T47D (cell line): ENCODE measurements around the gene TAF4B.

DNA sequence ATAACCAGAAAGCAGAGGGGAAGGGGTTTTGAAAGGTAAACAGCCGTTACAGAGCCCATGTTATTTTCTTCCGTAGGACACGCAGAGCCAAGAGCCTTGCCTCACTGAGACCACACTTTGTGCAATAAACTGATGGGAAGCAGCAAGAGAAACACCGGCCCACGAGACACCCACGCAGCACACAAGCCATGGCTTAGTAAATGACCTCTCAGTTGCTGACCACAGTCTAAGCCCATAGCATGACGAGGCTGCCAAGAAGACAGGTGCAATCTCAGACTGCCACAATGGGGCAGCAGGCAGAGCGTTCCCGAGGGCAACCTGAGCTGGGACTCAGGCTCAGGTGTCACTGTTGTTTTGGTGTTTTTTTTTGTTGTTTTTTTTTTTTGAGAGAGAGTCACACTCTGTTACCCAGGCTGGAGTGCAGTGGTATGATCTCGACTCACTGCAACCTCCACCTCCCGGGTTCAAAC lies 59.7 kb downstream of the CABYR start:
- RRBS, result no CpG with 5 or more reads among the region's 11 CpGs

GRCh38 chr18:24271108-24271419 lies 126.6 kb downstream of the OSBPL1A start:
- RRBS, result no CpG with 5 or more reads among the region's 9 CpGs

- RRBS, result no CpG with 5 or more reads among the region's 6 CpGs
Observed at GRCh38 chr18:24632701-24633043, 172.2 kb downstream of the HRH4 start.

- RRBS, result no CpG with 5 or more reads among the region's 23 CpGs
Observed at GRCh38 chr18:24659554-24660877, 199.6 kb downstream of the HRH4 start.

GRCh38 chr18:25282117-25282814 lies 69.7 kb downstream of the ZNF521 start:
- RRBS, result 0% methylated on average over 1 of the region's 8 CpGs

GRCh38 chr18:25283847-25284303 lies 68.1 kb downstream of the ZNF521 start:
- RRBS, result no CpG with 5 or more reads among the region's 1 CpG

GRCh38 chr18:25466981-25467835 lies 115.2 kb upstream of the ZNF521 start:
- RRBS, result no CpG with 5 or more reads among the region's 5 CpGs

DNA sequence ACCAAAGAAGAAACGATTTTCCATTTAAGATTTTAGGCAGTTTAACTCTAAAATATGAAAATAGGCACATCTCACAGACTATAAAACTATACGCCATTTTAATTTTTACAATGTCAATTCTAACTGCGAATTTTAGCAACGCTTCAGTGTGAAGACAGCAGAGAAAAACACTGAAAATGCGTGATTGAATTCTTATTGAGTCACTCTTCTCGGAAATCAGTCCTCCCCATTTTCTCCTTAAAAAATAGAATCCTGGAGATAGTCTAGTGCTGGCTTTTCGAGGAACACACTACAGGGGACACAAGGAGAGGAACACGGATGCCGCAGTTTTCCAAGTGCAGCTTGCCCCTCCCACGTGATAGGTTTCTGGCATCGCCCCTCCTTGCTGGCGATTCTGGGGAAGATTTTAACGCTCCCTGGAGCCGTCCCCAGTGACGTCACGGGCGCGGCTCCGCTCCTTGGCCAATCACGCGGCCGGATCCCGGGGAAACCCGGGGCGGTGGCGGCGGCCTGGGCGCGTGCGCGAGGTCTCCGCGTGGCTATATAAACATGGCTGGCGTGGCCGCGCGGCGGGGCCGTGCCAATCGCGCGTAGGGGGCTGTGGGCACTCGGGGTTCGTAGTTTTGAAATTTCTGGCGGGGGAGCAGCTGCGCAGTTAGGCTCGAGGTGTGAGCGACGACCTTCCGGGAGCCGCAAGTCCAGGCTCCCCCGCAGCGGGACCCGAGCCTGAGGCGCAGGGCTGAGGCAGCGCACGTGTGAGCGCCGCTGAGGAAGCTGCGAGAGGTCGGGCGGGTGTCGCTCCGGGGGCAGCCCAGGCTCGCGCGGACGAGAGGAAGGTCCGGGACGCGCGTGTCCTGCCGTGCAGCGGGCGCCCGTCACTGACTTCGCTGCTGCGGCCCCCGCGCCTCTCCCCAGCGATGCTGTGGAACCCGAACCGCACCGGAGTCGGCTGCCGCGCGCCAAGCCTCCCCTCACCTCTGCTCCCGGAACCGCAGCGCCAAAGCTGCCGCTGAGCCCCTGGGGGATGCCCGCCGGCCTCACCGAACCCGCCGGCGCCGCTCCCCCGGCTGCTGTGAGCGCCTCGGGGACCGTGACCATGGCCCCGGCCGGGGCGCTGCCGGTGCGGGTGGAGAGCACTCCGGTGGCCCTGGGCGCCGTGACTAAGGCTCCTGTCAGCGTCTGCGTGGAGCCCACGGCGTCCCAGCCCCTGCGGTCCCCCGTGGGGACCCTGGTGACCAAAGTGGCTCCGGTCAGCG lies at the start of gene TAF4B:
TSS of gene TAF4B (plus strand) at position 536 of the 1,256 bp plus-strand sequence.
- RRBS, result 1% methylated on average over 43 of the region's 119 CpGs

DNA sequence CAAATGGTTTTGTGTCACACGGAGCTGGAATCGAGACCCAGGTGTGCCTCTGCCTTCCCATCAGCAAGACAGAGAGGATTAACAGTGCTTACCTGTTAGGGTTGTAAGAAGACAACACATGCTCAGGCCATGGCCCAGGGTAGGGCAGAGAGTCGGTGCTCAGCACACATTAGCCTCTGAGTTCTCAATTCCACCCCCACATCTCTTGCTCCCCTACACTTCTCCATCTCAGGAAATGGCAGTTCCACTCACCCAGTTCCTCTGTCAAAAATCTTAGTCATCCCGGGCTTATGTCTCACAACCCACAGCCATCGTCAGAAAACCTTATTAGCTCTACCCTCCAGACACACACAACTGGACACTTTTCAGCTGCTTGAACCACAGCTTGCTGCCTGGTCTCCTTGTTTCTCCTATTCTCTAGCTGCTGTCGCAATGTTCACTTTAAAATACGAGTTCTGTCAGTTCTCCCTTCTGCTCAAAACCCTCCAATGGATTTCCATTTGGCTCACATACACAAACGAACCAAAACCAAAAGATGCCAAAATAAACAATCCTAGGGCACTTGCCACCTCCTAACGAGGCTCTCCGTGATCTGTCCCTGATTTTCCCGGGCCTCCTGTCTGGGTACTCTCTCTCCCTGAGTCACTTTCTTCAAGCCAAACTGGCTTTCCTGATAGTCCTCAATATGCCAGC lies 89.7 kb downstream of the KCTD1 start:
- RRBS, result no CpG with 5 or more reads among the region's 11 CpGs

DNA sequence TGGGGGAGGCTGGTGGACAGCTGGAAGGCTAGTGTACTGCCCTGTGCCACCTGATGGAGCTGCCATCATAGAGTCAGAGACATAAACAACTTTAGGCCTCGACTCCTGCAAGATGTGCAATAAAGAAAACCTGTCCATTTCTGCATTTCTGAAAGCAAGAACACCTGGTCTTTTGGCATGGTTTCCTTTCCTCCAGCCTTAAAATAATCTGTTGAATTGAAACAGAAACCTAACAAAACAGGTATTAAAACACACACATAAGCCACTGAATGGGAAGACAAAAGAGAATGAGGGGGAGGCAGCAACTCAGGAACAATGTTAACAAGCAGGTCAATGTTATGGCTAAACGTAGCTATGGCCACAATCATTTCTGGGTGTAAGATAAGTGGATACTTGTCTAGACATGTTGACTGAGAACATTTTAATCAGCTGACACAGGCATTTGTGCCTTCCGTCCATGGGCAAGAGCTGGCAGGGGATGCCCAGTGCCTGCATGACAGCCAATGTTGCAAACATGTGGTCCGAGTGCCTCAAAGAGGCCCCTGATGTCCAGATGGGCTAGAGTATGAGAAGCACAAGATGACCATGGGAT lies 87.7 kb downstream of the KCTD1 start:
- RRBS, result no CpG with 5 or more reads among the region's 4 CpGs

GRCh38 chr18:26549285-26549722 lies 951 bp upstream of the KCTD1 start:
- RRBS, result 8% methylated on average over 2 of the region's 31 CpGs

DNA sequence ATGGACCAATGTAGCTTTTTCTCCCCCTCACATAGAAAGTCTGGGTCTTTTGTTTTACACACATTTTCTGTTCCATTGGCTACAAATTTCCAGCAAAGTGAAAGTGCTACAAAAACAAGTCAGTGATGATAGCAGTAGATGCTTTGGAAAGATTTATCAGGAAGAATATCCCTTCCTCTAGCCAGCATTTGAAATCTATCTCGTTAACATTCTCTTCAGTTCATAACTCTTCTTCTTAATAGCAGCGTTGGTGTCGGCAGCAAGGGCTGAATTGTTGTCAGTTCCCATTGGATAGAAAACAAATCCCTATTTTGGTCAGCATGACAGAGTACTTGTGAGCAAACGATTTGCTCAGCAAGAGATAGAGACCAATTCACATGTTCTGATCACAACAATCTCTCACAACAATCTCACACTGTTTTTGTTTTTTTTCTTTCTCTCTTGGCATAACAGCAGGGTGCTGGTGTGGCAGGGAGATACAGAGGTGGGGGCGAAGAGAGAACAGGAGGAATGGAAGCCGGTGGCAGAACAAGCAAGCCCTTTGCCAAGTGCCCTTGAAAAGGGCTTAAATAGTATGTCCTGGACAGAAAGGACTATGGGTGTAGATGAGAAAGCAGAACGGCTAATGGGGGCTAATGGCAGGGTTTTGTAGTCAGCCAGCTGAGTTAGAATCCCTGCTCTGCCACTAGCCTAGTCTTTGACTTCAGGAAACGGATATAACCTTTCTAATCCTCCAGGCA lies 102.5 kb upstream of the KCTD1 start:
- RRBS, result no CpG with 5 or more reads among the region's 8 CpGs

DNA sequence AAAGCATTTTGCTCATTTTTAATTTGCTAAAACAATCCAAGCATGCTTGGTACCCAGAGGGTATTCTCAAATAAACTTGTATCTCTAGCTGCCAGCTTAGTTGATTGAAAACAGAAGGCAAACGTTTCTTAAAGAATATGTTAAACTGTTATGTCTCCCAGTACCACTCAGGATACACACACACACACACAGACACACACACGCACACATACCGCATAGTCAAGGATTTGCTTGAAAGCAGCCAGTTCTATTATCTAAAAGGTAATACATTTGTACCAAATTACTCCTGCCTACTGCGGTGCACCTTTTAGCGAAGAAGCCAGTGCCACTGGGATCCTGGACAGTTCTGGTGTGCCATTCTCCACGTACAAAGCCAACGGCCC lies 106.9 kb upstream of the KCTD1 start:
- RRBS, result no CpG with 5 or more reads among the region's 7 CpGs

GRCh38 chr18:26655832-26656726 lies 107.7 kb upstream of the KCTD1 start:
- RRBS, result 1% methylated on average over 25 of the region's 70 CpGs

DNA sequence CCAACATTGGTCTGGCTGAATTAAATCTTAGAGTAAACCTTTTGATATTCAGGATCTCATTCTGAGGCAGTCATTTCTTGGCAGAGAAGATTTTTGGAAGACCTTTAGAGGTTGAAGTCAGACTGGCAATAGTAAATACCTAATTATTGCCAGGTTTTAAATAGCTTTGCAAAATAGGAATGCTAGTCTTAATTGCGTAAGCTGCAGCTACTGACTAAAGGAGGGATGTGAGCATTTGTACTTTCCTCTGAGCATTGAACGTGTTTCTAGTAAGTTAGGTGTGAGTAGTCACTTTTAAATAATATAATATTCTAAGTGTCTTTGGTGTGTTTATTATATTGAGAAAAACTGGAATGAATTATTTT lies 127.2 kb downstream of the CHST9 start:
- RRBS, result no CpG with 5 or more reads among the region's 2 CpGs

- RRBS, result 1% methylated on average over 7 of the region's 20 CpGs
Observed at GRCh38 chr18:27921733-27922591, 255.0 kb downstream of the CDH2 start.

DNA sequence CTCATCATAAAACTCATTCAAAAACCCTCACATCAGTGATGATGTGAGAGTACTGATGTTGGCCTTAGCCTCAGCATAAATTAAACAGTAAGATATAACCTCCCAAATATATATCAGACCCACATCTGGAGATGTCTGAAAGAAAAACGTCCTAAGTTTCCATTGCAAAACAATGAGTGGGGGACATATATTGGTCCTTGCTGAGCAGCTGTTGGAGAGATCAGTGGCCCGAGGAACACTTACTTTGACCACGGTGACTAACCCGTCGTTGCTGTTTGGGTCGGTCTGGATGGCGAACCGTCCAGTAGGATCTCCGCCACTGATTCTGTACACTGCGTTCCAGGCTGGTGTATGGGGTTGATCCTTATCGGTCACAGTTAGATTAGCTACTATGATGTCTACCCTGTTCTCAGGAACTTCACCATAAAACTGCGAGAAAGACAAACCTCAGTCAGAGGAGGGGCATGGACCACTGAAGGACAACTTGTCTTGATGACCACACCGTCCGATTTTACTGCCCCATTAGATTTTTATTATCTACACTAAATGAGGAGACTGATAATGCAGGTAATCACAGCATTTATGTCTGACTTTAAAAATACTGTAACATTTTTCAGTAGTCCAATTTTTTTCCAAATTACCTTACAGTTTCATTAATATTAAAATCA lies 184.4 kb downstream of the CDH2 start:
- RRBS, result no CpG with 5 or more reads among the region's 14 CpGs

DNA sequence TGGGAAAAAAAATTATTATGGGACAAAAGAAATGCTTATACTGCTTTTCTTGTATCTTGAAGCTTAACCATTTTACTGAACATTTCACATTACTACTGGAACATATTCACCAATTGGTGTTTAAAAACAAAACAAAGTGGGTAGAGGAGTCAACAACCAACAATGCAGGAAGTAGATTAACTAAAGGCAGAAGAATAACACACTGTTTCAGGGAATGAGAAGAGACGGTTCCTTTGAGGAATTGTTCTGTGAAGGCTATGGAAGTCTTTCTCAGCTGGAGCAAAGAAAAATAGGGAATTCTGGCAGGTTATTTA lies 113.8 kb downstream of the CDH2 start:
- RRBS, result no CpG with 5 or more reads among the region's 1 CpG

- RRBS, result no CpG with 5 or more reads among the region's 6 CpGs
Observed at GRCh38 chr18:28112009-28112692, 64.8 kb downstream of the CDH2 start.

DNA sequence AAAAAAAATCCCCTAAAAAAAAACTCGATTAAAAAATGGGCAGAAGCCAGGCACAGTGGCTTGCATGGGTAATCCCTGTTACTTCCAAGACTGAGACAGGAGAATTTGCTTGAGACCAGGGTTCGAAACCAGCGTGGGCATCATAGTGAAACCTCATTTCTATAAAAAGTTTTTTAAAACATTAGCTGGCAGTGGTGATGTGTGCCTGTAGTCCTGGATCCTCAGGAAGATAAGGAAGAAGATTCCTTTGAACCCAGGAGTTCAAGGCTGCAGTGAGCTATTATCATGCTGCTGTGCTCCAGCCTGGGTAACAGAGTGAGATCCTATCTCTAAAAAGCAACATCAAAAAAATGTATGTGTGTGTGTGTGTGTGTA lies 1417.5 kb upstream of the CDH2 start:
- RRBS, result no CpG with 5 or more reads among the region's 3 CpGs